ENCODE measurements around the genes NOG, TRIM25 and AKAP1.

DNA sequence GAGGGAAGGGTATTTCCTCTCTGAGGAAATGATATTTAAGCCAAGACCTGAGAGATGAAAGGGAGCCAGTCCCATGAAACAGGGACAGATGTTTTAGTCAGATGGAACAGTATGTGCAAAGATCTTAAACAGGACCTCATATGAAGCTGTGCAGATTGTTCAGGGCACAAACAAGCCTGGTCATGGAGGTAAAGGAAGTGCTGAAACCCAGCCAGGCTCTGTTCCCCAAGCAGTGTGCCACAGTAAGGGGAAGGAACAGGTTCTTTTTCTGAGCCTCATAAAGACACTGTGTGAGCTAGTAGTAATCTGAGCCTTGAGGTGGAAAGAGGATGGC is 159.9 kb downstream of the ANKFN1 start:
- PRO-cap, result no peak

DNA sequence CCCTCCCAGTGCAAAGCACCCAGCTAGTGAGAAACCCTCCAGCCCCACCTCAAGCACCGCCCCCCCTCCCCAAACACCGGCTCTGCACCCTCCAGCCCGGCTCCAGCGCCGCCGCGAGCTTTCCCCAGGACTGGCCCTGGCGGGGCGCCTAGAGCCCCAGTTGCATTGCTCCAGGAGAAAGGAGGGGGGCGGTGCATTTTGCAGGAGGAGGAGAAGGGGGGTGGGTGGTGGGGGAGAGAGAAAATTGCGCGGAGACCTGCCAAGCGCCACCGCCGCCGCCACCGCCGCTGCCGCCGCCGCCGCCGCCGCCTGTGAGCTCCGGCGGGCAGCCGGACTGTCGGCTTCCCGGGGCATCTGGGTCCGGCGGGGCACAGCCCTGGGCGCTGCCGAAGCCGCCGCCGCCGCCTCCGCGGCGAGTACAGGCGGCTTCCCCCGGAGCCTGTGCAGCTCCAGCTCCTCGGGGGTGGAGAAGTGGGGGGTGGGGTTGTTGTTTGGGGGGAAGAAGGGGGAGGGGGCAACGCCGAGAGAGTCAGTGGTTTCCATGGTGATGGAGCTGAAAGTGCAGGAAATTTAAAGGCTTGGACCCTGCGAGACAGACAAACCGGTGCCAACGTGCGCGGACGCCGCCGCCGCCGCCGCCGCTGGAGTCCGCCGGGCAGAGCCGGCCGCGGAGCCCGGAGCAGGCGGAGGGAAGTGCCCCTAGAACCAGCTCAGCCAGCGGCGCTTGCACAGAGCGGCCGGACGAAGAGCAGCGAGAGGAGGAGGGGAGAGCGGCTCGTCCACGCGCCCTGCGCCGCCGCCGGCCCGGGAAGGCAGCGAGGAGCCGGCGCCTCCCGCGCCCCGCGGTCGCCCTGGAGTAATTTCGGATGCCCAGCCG is at the start of gene NOG:
Gene NOG (plus strand): TSS at position 599 of the 877 bp plus-strand sequence.
- PRO-cap, result unidirectional peak, plus-strand start at position 744 of the sequence

- PRO-cap, result no peak
These were observed 114.1 kb downstream of the NOG start for GRCh38 chr17:56707590-56708045.

GRCh38 chr17:56754876-56755251 is 78.9 kb downstream of the C17orf67 start:
- PRO-cap, result no peak

GRCh38 chr17:56822754-56823383 is 10.9 kb downstream of the C17orf67 start:
- PRO-cap, result no peak

DNA sequence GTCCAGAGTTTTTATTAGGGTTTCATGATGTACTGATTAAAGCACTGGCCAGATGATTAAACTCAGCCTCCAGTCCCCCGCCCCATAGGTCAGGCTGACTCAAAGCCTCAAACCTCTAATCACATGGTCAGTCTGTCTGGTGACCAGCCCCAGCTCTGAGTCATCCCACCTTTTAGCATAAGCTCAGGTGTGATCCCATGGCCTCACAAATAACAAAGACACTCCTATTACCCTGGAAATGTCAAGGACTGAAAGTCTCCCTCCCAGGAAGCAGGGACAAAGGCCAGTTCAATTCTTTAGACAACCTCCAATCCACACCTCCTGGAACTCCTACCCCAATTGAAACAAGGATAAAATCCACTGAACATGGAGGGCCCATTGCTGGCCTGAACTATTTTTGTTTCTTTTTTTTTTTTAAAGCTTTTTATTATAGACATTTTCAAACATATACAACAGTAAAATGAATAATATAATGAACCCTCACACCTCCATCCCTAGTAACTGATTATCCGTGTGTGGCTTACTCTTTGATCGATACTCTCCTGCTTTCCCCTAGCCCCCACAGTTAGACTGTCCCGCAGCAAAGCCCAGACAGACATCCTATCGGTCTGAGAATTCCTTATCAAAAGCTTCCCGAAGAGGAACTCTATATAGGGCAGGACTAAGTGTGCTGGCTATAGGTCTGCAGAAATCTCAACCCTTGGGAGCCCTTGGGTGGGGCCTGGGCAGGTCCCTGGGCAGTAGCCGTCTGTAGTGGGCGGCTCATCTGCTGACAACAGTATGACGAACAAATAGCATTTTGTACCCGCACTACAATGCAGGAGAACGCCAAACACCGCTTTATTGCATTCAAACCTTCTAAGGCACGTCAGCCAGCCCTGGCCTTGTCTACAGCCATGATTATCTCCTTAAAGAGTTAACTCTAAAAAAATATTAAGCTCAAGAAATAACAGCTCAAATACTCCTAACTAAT is 25.5 kb downstream of the TRIM25 start:
- PRO-cap, result no peak

DNA sequence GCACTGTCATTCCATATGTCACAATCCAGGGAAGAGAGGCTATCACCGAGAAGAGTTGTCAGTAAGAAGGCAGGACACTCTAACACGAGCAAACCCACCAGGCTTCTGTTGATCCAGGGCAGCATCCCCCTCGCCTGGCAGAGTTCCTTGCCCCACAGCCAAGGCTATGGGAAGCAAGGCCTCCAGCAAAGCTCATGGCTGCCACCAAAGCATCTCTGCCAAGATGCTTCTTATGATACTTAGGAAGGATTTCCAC is 23.2 kb downstream of the TRIM25 start:
- PRO-cap, result no peak

DNA sequence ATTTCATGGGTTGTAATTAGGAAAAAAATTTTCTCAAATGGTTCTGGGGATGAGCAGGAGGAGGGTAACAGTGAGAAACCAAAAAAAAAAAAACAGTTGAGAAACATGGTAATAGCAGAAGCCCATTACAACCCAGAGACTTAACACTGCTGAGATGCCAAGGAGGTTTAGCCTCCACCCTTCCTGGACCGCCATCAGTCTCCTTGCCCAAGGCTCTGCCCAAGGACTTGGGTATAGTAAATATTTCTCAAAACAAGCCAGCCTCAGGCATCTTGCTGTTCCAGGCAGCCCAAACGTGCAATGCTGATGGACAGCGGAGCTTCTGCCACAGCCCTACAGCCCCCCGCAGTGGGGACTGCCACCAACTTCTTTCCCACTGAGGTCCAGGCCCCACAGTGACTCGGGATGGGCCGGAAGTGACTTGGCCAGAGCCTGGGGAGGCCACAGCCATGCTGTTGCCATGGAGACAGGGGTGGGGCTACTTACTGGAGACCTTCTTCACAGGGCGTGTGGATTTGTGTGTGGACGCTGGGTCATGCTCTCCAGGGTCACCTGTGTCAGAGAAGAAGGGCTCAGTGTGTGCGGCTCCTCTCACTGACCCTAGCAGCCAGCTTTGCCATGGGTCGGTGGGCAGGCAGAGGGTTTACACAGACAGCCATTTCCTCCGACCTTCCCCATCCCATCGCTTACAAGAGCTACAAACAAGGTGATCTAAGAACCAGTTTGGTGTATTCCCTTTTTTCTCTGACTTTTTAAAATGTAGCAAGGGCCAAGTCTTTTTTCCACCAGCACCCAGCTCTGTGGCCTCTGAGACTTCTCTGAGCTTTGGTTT is 15.0 kb downstream of the TRIM25 start:
- PRO-cap, result no peak

- PRO-cap, result bidirectional peak, plus-strand start at chr17:56914176, minus-strand start at chr17:56914048
These were observed at the start of gene TRIM25 for GRCh38 chr17:56913253-56914303. Gene TRIM25 (minus strand): TSS chr17:56914049.

GRCh38 chr17:57084442-57085513 is at the start of gene AKAP1:
Gene AKAP1 (plus strand): TSS chr17:57085246.
- PRO-cap, result bidirectional peak, plus-strand start at chr17:57085277, minus-strand start at chr17:57084991

DNA sequence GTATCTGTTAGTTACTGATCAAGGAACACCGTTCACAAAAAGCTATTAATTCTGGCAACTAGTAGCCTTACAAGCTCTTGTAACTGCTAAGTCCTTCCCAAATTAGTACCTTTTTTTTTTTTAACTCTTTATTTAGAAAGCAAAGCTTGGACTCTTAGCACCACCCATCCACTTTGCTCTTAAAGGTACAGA is 1.5 kb downstream of the AKAP1 start:
- PRO-cap, result no peak

DNA sequence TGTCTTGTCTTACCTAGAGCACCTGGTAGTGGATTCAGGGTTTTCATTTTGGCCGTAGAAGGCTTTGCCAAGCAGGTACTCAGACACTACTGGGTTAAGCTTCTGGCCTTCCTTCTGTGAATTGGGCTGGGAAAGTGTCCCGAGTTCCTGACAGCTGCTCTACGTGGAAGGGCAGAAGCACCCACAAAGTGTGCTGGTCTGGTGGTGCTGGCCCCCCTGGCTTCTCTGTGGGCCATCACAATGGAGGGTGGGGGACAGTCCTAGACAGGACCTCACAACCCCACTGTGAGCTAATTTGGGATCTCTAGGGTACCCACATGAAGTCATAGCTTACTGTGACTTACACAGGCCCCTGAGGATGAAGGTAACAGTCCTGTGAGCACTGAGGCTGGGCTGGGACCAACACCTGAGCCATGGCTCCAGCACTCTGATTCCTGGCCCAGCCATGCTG is 11.2 kb downstream of the AKAP1 start:
- PRO-cap, result no peak

DNA sequence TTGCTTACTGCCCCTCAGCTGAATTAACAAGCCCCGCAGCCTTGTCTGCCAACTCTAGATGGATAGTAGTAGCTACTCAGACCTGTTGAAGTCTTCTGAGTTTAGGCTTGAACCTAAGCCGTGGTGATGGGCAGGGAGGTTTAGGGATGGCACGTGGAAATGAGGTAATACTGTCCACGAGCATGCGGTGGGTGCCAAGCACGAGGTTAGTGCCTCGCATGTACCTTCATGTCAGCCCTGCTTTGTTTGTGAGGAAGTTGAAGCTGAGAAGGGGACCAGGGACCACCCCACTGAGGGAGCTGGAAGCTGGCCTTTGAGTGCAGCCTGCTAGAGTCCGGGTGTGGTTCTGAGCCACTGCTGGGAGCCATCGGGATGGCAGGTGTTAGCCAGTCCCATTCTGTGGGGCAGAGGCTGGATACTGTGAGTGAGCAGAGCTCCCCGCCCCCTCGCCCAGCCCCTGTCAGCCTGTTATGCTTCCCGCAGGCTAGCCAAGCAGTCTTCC is 23.5 kb downstream of the AKAP1 start:
- PRO-cap, result no peak

DNA sequence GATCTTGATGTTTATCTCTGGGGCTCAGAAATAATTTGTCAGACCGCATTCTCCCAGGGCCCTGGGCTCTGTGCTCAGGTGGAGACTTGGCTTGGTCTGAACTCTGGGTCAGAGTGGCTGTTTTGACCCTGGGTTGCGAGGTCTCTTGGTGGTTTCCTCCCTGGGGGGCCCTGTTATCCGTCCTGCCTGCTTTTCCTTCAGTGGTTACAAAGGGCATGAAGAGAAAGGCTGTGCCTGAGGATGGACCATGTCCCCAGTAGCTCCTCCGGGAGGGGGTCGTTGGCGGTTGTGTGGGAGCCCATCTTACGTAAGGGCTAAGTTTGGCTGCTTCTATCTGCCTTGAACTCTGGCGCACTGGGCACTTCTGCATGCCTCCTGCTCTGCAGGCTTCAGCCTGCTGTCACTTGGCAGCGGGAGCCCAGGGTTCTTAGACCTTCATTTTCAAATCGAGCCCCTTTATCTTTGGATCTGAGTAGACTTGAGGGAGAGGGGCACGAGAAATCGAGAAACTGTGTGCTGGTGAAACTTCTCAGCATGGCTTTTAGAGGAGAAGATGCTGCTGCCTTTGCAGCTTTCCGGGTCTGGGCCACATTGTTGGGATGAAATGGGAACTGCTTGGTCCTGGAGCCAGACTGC is 26.0 kb downstream of the AKAP1 start:
- PRO-cap, result no peak

- PRO-cap, result no peak
These were observed 41.0 kb upstream of the MSI2 start for GRCh38 chr17:57215266-57215875.

DNA sequence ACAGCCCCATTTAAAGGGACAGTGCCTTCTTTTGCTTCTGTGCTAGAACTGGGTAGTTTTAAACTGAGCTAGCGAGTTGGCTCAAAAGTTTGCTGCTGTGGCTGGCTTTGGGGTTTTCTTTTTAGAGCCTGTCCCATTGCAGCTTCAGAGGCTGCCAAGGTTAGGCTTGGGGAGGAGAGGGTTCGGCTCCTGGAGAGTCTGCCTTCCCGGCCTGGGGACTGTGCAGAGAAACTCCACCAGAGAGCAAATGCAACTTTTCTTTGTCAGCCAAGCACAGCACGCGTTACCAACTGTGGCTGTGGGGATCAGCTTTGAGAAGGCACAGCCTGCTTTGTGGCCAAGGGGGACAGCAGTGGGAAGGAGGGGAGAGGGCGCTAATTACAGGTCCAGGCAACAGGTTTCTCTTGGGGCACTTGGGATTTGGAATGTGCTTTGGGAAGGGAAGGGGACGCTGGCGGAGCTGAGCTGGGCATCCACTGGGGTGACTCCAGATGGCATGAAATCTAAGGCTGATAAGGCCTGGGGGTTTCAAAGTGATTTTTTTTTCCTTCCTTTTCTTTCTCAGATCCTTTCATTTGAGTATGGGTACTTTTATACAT is 2.2 kb downstream of the MSI2 start:
- PRO-cap, result no peak

DNA sequence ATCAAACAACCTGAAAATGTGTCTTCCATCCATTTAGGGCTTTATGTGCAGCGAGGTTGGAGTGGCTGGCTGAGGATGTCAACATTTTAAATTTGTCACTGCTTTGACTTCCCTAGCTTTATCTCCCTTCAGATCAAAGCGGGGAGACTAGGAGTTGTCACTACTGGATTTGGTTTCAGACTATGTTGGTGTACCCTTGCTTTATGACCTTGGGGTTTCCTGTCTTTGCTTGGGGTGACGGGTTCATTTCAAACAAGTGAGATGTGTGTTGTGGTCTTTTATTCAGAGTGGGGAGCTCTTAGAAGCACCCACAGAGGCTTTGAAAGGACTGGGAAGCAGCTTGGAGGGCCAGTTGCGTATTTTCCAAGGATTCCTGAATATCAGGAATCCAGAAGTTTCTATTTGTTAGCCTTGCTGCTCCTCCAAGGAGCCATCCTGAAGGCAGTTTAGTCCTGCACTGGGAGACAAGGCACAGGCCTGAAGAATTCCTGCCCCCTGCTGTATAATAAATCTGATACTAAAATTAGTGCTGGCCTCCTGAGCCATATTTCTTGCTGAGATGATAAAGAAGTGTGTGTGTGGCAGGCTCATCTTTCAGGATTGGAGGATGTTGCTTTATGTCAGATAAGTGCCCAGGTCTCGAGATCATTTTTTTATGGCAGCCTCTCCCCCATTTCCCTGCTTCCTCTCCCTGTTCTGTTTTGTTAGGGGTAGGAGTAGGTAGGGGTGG is 25.8 kb downstream of the MSI2 start:
- PRO-cap, result no peak

DNA sequence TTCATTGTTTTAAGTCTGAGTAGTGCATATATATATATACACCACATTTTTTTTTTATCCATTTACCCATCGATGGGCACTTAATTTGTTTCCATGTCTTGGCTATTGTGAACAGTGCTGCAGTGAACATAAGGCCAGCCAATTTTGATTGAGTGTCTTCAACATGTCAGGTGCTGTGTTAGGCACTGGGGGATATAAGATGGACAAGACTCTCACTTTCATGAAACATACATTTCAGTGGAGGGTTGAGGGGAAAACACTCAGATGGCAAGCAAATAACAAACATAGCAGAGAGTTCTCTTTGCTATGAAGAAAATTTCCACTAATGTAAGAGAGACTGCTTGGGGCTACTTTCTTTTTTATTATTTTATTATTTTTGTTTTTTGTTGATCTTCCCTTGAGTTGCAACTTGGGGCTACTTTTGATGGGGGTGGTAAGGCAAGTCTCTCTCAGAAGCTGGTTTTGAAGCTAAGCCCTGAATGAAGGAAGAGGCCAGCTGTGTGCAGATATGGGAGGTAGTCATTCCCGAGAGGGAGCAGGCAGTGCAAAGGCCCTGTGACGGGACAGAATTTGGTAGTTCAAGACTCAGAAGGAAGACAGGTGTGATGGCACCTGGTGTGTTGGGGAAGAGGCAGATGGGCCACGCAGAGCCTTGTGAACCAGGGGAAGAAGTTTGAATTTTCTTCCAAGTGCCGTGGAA is 178.6 kb downstream of the MSI2 start:
- PRO-cap, result no peak

DNA sequence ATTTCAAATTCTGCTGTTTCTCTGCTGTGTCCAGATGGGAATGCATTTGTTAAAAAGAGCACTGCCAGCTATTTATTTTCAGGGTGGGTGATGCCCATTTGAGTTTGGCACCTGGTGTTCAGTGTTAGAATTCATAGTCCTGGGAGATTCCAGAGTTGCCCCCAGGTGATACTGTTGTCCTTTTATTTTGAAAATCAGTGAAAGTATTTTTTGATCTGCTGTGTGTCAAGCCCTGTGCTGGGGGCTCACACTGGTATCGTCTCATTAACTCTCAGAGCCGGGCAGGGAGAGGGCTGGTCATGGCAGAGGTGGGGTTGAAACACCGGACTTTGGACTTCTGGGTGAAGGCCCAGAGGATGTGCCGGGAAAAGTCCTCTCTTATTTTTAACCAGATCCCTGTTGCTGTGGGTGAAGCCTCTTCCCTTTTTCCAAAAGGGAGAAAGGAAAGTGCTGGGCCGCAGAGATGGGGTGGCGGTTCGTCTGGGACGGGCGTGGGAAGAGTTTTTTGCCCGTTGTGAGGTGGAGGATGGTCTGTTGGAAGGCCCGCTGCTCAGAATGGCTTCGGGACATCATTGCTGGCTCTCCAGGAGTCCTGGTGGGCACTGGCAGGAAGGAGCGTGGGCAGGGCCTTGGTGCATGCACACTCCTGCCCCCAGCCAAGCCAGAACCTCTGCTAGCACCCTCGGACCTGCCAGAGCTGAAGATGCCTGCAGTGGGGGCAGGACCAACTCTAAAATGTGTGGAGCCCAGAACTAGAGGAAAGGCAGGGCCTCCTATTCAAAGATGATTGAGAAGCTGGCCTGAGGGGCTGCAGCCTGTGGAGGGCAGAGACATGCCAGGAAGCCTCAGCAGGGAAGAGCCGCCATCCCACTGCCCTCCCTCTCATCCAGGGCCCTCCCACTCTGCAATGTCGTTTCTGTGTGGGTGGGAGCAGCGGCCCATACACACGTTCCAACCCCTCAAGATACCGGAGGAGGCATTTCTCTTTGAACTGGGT is 213.3 kb downstream of the CCDC182 start:
- PRO-cap, result no peak

DNA sequence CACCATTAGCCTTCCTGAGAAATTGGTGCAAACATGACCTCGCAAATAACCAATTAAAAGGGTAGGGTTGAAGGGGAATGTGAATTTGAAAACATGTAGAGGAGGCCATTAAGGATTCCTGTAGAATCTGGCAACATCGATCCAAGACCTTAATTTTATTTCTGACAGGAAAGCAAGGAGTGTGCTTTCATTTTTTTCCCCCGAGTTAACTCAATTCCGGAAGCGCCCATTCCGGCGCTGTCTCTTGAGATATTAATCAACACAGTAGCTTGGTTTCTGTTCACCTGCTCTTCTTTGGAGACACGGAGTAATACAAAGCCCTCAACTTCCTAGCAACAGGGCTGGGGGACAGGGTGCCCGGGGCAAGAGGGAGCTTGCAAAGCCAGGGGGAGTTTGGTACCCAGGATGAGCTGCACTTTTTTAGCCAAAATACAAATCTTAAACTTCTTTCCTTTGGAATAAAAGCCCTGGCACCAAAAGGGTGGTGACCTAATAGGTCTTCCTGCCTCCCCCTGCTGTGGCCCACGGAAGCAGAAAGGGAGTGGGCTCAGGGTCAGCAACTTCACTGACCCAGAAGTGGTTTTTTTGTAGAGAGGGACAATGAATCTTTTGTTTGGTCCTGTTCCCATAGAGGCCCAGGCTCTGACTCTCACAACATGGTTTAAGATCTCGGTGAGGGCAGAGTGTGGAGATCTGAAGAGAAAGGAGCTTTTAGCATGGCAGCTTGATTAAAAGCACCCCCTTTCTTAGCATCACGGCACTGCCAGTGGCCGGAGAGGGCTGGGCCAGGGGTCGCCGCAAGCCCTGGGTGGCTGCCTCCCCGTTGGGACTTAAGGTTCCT is 207.4 kb downstream of the CCDC182 start:
- PRO-cap, result no peak